AG04449 (cell line): ENCODE results near the genes CDCA4, PACS2, MTA1 and CRIP2.

- RRBS = no CpG with 5 or more reads among the region's 10 CpGs
These were observed 6.4 kb downstream of the SIVA1 start for GRCh38 chr14:104759461-104759704.

GRCh38 chr14:104776469-104777479 lies 18.8 kb downstream of the AKT1 start:
- RRBS = no CpG with 5 or more reads among the region's 24 CpGs

GRCh38 chr14:104789017-104789748 lies 6.4 kb downstream of the AKT1 start:
- RRBS = 67% methylated on average over 1 of the region's 28 CpGs

DNA sequence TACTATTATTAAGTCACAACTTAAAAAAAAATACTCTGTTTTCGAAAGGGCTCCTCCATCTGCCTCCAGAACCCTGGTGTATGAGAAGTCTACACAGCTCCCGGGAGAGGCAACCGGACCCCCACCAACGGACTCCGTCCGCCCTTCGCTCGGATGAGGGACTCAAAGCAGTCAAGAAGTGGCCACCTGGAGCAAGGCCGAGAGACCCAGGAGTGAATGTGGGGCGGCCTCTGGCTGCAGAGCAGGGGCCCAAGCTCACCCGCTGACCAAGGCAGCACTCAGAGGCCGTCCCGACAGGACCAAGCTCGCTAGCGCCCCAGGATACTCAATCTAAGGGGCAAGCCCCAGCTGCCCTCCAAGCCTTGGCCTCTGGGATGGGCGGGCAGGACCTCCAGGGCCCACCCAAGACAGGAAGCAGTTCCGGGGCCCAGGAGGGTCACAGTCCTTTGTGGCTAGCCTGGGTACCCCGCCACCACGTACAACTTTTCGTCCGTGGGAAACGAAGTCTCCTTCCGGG lies 959 bp downstream of the AKT1 start:
- RRBS = 4% methylated on average over 5 of the region's 23 CpGs

- RRBS = no CpG with 5 or more reads among the region's 29 CpGs
These were observed 1.6 kb downstream of the ZBTB42 start for GRCh38 chr14:104802237-104803153.

GRCh38 chr14:104864027-104864699 lies 905 bp upstream of the CEP170B start:
- RRBS = 7% methylated on average over 7 of the region's 47 CpGs

GRCh38 chr14:104980143-104980500 lies 1.9 kb upstream of the AHNAK2 start:
- RRBS = 71% methylated on average over 6 of the region's 12 CpGs

DNA sequence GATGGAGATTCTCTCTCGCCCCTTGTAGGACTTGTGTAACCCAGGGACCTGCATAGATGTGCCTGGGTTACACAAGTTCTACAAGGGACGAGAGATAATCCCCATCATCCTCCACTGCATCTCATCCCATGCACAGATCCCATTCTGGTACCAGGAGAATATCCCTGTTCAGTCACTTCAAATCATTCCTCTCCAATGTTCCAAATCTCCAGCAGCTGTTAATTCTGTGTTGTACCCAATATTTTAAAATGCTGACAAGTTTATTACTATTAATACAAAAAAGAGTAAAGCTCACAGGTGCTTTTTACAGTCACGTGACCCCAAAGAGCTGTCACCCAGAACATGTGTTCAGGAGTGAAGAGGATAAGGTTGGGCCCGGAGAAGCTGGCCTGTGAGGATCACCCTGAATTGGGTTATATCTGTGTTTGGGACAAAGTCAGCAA lies 2.7 kb downstream of the CDCA4 start:
- RRBS = no CpG with 5 or more reads among the region's 4 CpGs

GRCh38 chr14:105020736-105021577 lies at the start of gene CDCA4:
CDCA4 (minus strand) TSS chr14:105021083.
- RRBS = 1% methylated on average over 28 of the region's 120 CpGs

DNA sequence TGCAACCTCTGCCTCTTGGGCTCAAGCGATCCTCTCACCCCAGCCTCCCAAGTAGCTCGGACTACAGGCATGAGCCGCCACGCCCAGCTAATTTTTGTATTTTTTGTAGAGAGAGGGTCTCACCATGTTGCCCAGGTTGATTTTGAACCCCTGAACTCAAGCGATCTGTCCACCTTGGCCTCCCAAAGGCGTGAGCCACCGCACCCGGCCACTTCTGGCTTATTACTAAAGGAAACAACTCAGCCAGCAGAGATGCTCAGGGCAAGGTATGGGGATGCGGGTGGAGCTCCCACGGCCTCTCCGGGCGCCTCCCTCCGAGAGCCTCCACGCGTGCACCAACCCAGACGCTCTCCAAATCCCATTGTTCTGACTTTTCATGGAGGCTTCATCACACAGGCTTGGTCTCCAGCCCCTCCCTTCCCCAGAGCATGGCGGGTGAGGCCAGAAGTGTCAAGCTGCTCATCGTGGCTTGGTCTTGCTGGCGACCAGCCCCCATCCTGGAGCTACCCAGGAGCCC lies 6.1 kb upstream of the GPR132 start:
- RRBS = 92% methylated on average over 4 of the region's 19 CpGs

- RRBS = 3% methylated on average over 72 of the region's 154 CpGs
These were observed at the start of gene PACS2 for GRCh38 chr14:105314200-105315086. PACS2 (plus strand) TSS chr14:105314748.

DNA sequence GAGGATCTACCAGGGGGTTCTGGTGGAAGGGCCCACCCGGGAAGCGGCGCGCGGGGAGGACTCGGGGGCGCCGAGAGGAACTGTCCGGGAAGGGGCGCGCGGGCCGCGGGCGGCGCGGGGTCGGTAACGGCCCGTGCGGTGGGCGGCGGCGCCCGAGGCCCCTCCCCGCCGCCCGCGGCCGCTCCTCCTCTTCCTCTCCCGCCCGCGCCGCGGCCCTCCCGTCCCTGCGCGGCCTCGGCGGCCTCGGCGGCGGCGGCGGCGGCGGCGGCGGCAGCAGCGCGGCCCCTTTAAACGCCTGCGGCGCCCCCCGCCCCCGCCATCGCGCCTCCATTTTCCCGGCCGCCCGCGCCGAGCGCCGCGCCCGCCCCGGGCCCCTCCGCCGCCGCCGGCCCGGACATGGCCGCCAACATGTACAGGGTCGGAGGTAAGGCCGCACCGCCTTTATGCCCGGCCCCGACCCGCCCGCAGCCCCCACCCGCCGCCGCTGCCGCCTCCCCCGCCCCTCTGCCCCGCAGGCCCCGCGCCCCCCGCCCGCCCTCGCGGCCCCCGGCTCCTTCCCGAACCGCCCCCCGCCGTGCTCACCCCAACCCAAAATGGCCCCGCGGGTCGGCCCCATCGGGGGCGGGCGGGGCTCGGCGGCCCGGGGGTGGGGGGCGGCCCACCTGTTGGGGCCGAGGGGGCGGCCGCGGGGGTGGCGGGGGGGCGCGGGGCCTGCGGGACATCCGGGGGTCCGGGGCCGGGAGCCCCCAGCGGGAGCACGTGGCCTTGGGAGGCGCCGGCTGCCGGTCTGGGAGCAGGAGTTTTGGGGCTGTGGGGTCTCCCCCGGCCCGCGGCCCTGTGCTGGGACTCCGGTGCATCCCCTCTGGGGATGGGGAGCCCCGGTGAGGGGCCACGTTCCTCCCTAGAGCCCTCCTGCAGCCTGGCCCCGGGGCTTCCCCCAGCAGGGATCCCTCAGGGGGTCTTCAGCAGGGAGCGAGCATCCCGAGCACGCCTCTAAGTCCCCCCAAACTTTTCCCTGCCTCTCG lies at the start of gene MTA1:
Gene MTA1, plus strand, starts transcription at position 188 of the 1,025 bp plus-strand sequence.
- RRBS = 2% methylated on average over 50 of the region's 135 CpGs

DNA sequence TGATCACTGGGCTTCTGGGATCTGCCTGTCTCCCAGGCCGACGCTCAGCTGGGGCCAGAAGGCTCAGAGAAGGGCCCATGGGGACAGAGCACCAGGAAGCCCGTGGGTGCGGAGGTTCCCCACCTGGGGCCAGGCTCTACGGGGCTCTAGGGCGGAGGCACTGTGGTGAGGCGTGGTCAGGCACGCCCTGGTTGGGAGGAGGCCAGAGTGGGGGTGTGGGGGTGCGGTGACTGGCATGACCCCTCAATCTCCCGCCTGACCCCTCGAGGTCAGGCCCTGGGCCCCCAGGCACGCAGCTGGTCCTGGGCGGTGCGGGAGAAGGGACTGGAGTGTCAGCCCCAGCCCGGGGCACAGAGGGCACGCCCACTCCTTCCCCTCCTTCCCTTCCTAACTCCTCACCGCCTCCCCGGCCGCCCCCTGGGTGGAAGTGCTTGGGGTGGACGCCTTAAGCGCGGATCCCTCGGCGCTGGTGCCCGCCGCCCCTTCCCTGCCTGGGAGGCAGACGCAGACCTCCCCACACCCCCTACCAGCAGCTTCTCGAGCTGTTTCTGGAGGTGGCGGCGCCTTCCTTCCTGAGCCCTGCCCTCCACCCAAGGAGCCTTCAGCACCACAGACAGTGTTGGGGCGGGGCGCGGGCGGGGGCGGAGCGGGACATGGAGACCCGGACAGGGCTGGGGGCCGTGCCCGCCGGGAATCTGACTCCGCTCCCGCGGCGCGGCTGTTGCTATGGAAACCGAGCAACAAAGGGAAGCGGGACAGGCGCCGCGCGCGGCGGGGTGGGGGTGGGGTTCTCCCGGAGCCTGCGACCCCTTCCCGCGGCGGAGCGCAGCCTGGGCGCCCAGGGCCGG lies 807 bp upstream of the CRIP2 start:
- RRBS = 3% methylated on average over 24 of the region's 61 CpGs

- RRBS = 3% methylated on average over 39 of the region's 76 CpGs
These were observed at the start of gene CRIP2 for GRCh38 chr14:105474438-105474960. CRIP2 (plus strand) TSS chr14:105474821.

GRCh38 chr14:105488254-105488814 lies 1.6 kb downstream of the CRIP1 start:
- RRBS = no CpG with 5 or more reads among the region's 15 CpGs

GRCh38 chr14:105525681-105526047 lies 719 bp upstream of the TMEM121 start:
- RRBS = no CpG with 5 or more reads among the region's 6 CpGs

- RRBS = 5% methylated on average over 2 of the region's 46 CpGs
These were observed 836 bp downstream of the TMEM121 start for GRCh38 chr14:105527080-105527758.

- RRBS = 3% methylated on average over 67 of the region's 105 CpGs
These were observed 1.7 kb downstream of the TMEM121 start for GRCh38 chr14:105527759-105528841.

- RRBS = no CpG with 5 or more reads among the region's 21 CpGs
These were observed 42.1 kb downstream of the TMEM121 start for GRCh38 chr14:105568262-105569163.

DNA sequence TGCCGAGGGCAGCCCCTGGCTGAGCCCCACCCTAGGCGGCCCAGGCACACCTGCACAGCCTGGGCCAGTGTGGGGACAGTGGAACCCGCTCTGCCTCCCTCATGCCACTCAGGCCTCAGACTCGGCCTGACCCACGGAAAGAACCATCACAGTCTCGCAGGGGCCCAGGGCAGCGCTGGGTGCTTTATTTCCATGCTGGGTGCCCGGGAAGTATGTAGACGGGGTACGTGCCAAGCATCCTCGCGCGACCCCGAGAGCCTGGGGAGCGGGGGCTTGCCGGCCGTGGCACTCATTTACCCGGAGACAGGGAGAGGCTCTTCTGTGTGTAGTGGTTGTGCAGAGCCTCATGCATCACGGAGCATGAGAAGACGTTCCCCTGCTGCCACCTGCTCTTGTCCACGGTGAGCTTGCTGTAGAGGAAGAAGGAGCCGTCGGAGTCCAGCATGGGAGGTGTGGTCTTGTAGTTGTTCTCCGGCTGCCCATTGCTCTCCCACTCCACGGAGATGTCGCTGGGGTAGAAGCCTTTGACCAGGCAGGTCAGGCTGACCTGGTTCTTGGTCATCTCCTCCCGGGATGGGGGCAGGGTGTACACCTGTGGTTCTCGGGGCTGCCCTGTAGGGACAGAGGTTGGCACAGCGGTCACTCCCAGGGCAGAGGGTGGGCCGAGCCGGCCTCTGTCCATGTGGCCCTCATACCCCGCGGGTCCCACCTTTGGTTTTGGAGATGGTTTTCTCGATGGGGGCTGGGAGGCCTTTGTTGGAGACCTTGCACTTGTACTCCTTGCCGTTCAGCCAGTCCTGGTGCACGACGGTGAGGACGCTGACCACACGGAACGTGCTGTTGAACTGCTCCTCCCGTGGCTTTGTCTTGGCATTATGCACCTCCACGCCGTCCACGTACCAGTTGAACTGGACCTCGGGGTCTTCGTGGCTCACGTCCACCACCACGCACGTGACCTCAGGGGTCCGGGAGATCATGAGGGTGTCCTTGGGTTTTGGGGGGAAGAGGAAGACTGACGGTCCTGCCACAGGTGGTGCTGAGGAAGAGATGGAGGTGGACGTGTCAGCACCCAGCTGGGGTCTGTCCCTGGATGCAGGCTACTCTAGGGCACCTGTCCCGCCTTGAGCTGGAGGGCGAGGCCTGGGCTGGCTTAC lies 116.9 kb downstream of the TMEM121 start:
- RRBS = 86% methylated on average over 5 of the region's 54 CpGs